ENCODE data around the genes GUCA1ANB, PRPH2, C6orf226 and CUL9.

- RRBS: no CpG with 5 or more reads among the region's 3 CpGs
These were observed at the start of gene GUCA1ANB for GRCh38 chr6:42155056-42155633. Gene GUCA1ANB (plus strand): TSS chr6:42155406.

GRCh38 chr6:42417516-42418122 lies 34.1 kb downstream of the TRERF1 start:
- RRBS: no CpG with 5 or more reads among the region's 7 CpGs

- RRBS: 1% methylated on average over 8 of the region's 46 CpGs
These were observed 527 bp upstream of the TRERF1 start for GRCh38 chr6:42452242-42452664.

- RRBS: no CpG with 5 or more reads among the region's 8 CpGs
These were observed at the start of gene PRPH2 for GRCh38 chr6:42722400-42722844. Gene PRPH2 (minus strand): TSS chr6:42722597.

GRCh38 chr6:42787574-42788062 lies 5.8 kb downstream of the BICRAL start:
- RRBS: no CpG with 5 or more reads among the region's 4 CpGs

DNA sequence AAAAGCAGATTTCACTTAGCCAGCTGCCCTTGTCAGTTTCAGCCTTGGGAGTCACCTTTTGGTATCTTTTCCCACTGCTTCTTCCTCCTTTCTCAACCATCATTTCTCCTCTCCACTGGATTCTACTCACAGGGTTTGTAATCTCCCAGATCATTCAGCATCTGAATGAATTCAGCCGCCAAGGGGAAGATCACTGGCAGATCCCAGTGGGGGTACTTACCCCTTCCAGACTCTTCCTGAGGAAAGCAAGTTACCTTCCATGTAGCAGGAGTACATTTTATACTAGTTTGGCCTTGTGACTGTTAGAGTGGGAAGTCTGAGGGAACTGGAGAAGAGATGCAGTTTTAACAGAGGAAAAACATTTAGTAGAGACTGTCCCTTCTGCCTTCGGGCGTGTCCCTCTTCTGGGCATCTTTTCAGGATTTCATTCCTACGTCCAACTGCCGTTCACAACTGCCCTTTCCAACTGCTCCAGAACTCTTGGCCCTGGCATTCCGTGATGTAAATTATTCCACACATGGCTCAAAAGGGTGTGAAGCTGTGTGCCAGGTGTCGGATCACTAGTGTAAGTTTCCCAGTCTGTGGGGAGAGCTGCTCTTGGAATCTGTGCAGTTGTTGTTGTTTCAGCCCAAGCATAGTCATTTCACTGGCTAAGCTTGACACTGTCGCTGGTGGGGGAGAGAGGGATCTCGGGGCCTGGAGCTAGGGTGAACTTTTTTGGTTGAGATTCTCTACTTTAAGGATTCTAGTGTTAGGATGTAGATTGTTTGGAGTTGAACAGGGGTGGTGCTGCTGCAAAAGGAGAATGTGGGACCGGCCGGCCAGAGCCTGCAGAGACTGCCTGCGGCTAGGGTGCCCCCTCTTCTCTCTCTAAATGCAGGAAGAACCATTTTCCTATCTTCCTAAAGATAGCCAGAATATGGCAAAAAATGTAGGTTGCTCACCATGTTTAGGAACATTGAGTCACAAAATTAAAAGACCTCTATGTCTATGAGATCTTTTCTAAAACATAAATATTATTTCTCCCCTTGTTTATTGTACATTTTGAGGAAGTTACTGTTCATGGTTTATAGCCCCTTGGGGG lies 39.1 kb downstream of the BICRAL start:
- RRBS: no CpG with 5 or more reads among the region's 12 CpGs

- RRBS: no CpG with 5 or more reads among the region's 19 CpGs
These were observed 34.1 kb upstream of the RPL7L1 start for GRCh38 chr6:42845243-42845854.

DNA sequence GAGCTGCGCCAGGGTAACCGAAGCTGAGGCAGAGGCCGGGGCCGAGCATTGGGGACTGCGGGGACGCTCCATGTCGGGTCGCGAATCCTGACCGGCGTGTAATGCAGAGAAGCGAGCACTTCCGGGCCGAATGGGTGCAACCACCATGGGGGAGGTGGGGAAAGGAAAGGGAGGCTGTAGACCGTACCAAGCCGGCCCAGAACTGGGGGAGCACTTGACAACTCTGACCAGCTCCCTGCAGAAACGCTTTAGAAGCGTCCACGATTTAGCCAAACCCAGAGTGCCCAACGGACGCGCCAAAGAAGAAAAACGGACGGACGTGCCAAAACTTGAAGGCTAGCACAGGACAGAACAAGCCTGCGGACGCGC lies at the start of gene C6orf226:
Gene C6orf226 (minus strand): TSS at position 105 of the 369 bp plus-strand sequence.
- RRBS: under 1% methylated on average over 14 of the region's 28 CpGs

DNA sequence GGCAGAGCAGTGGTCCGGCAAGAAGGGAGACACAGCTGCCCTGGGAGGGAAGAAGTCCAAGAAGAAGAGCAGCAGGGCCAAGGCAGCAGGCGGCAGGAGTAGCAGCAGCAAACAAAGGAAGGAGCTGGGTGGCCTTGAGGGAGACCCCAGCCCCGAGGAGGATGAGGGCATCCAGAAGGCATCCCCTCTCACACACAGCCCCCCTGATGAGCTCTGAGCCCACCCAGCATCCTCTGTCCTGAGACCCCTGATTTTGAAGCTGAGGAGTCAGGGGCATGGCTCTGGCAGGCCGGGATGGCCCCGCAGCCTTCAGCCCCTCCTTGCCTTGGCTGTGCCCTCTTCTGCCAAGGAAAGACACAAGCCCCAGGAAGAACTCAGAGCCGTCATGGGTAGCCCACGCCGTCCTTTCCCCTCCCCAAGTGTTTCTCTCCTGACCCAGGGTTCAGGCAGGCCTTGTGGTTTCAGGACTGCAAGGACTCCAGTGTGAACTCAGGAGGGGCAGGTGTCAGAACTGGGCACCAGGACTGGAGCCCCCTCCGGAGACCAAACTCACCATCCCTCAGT lies 9.4 kb downstream of the CNPY3 start:
- RRBS: no CpG with 5 or more reads among the region's 9 CpGs

DNA sequence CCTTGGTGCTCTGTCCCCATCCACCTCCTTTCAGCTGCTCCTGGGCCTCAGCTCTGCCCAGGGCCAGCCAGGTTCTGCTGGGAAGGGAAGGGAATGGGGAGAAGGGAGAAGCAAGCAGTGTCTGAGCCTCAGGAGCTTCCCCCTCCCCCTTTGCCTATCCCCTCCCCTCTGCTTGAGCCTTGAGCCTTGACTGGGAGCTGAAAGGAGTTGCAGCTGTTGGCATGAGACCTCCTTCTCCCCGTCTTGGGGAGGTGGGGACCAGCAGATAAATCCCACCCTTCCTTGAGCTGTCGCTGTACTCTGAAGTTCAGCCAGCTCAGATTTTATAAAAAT lies 512 bp upstream of the RRP36 start:
- RRBS: no CpG with 5 or more reads among the region's 2 CpGs

DNA sequence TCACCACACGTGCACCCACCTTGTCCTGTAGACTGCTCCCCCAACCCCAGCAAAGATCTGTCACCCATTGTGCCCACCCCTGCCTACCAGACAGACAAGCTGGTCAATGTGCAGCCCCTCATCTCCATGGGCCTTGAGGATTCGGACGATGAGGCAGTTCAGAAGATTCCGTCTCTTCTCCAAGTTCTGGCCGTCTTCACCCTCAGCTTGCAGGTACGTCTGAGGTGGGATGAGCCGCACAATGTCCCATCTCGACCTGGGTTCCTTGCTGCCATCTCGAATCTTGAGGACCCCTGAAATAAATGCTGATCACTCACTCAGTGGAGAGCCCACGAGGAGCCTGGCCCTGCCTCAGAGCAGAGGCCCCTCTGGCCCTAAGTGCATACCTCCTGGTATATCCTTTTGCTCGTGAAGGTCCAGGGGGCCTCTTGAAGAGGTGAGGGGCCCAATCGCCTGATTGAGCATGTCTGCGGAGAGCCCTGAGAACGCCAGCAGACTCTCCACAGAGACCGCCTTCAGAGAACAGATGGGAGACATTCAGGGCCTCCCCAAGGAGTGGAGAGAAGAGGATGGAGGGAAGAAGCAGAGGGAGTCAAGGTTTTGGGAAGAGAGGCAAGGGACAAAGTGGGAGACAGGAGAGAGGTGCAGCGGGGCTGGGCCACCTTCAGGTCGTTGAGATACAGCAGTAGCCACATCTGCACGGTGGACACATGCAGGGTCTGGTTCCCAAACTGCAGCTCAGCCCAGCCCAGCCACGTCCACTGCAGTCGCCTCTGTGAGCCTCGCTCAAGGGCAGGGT lies 15.3 kb downstream of the CUL7 start:
- RRBS: no CpG with 5 or more reads among the region's 21 CpGs

GRCh38 chr6:43058331-43059005 lies 766 bp downstream of the MRPL2 start:
- RRBS: no CpG with 5 or more reads among the region's 2 CpGs

GRCh38 chr6:43096412-43097166 lies 20.5 kb downstream of the PTK7 start:
- RRBS: 23% methylated on average over 2 of the region's 10 CpGs

DNA sequence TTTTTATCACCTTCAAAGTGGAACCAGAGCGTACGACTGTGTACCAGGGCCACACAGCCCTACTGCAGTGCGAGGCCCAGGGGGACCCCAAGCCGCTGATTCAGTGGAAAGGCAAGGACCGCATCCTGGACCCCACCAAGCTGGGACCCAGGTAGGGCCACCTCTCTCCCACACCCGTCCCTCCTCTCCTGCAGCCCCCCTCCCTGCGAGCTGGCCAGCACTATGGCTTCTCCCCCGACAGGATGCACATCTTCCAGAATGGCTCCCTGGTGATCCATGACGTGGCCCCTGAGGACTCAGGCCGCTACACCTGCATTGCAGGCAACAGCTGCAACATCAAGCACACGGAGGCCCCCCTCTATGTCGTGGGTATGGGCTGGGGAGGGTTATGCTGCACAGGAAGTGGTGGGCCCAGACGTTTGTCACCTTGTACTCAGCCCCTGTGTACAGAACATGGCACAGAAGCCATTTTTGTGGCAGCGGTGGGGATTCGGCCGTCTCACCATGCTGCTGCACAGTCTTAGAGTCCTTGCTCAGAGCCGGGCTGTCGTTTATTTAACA lies 29.1 kb upstream of the SRF start:
- RRBS: no CpG with 5 or more reads among the region's 18 CpGs

GRCh38 chr6:43147285-43147655 lies 23.8 kb upstream of the SRF start:
- RRBS: no CpG with 5 or more reads among the region's 1 CpG

DNA sequence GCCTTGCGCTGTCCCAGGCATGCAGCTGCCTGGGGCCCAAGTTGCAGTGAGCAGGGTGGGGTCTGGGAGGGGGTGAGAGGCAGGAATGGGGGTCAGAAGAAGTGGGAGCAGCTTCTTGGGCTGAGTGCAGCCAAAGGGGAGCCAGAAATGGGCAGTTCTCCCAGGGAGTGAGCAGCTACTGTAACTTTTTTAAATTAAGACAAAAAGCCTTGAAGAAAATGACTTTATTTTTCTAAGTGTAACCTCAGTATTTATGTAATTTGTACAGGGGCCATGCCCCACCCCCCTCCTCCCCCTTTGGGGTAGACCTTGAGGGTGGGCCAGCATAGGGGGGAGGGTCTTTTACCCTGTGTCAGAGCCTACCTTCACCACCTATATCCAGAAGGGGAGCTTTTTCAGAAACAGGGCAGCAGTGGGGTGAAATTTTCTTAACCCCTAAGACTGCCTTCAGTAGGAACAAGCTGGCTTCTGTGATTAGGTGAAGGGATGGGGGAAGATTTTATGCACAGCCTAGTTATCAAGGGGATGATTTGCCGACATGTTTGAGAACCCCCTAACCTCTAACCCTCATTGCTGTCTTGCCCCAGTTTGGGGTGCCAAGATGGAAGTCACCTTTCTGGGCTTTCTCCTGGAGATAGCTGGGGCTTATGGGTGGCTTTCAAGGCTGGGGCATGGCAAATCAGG lies 1.5 kb upstream of the CUL9 start:
- RRBS: no CpG with 5 or more reads among the region's 2 CpGs

GRCh38 chr6:43181749-43182784 lies at the start of gene CUL9:
Gene CUL9 (plus strand): TSS chr6:43182196.
- RRBS: 3% methylated on average over 10 of the region's 53 CpGs

GRCh38 chr6:43204949-43205519 lies 23.0 kb downstream of the CUL9 start:
- RRBS: no CpG with 5 or more reads among the region's 8 CpGs

DNA sequence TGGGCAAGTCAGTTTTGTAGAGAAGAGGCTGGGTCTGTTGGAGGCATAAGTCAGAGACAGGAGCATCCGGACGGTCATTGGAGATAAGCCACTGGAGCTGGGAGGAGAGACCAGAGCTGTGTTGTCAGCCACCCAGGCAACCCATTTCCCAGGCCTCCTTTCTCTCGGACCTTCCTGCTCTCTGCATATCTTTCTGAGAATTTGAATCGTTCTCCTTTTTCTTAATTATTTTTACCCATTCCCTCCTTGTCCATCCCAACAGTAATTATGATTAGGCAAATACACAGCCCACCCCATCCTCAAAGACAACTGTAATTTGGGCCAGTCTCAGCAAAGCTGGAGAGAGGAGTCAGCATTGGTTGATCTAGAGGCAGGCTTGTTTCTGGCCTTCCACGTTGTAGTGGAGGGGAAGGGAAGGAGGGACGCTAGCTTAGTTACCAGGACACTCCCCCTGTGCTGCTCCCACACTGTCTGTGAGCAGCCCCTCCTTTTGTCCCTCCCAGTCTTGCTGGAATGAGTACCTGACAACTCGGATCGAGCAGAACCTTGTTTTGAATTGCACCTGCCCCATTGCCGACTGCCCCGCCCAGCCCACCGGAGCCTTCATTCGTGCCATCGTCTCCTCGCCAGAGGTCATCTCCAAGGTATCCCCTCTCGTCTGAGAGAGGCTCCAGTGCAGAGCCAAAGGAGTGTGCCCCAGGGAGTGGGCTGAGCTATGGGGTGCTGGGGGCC lies 9.2 kb downstream of the DNPH1 start:
- RRBS: no CpG with 5 or more reads among the region's 15 CpGs